ENCODE data around the genes GGTLC3 and CLDN5.

DNA sequence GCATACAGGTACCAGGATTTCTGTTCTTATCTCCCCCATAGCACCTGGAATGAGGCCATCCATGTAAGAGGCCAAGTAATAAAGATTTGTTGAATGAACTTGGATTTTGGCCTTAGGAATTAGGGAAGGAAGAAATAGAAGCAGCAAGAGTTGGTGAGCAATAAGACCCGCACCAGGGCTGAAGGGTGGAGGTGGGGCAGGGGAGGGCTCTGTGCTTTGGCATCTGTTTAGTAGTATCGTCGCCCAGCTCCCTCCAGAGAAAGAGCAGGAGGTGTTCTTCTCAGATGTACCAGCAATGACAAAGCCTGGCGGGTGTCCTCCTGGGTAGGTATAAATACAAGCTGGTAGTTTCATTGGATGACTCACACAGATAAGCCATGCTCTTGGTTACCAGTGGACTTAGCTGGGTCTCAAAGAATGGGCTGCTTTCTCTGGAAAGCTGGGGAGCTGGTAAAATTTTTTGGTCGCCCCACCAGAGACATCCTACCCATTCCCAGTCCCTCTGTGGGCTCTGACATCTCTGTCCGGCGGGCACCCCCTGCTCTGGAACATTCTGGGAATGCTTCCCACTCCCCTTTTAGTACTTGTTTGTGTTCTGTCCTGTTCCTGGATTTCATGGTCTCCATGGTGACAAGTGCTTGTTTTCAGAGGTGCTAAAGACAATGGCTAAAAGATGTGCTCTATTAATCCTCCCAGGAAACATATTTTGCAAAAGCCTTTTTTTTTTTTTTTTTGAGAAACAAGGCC lies 15.4 kb upstream of the TUBA8 start:
- RRBS: no CpG with 5 or more reads among the region's 7 CpGs

GRCh38 chr22:18113614-18113867 lies 2.9 kb downstream of the TUBA8 start:
- RRBS: no CpG with 5 or more reads among the region's 4 CpGs

DNA sequence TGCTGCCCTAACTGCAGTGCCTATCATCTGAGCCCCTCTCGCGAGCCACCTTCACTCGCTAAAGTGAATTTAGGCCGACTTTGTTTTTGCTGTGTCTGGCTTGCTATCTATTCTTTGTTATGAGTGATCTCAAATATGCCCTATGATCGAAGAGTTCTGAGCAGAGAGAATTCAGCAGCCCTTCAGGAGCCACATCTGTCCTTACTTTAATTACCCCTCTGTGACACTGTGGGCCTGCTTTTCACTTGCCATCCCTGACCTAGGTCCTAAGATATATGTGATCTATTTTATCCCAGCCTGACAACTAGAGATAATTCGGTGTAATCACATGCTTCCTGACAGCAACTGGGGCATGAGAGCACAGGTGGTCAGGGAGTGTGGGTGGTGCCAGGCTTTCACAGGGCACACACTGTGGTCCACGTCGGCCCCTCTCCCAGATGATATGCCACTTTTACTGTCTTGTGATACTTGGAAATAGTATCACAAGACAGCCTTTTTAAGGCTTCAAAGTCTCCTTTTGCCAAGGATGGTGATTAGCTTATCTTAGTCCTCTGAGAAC lies 3.8 kb downstream of the TUBA8 start:
- RRBS: no CpG with 5 or more reads among the region's 8 CpGs

- RRBS: no CpG with 5 or more reads among the region's 8 CpGs
Measured at GRCh38 chr22:18115780-18116289, 5.2 kb downstream of the TUBA8 start.

DNA sequence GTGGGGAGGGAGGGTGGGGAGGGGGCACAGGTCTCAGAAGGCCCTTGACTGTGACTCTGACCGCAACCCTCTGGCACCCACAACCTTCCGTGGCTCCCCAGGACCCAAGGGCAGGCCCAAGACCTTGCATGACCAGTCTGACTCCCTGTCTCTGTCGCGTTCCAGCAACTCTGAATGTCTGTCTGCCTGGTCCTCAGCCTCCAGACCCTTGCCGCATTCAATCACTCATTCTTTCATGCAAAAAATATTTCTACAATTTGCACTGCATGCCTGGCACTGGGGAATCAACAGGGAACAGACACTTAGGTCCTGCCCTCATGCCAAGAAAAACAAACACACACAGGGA lies at the start of gene GGTLC3:
GGTLC3 (minus strand) TSS at position 222 of the 346 bp plus-strand sequence.
- RRBS: no CpG with 5 or more reads among the region's 5 CpGs

DNA sequence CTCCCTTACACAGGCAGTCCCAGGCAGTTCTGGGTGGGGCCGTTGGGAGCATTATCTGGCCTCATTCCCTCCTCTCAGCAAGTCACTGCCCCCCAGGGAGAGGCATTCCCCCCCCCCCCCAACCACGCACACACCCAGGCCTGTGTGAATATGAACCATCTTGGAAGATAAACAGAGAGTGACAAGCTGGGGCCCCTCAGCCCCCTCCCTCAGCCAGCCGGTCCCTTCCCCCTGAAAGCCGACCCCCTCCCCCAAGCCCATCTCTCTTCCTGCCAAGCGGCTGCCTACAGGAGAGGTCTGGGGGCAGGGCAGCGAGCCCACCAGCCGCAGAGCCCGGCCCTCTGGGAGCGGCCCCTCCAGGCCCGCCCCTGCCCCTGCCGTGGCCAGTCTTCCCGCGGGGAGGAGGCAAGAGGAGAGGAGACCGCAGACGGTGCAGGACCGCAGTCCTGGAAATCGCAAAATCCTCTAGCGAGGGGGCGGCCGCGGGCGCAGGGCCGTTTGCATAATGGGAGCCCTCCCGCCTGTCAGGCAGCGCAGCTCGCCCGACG lies 34.8 kb downstream of the RIMBP3 start:
- RRBS: no CpG with 5 or more reads among the region's 28 CpGs

- RRBS: no CpG with 5 or more reads among the region's 5 CpGs
Measured at GRCh38 chr22:18938591-18938987, 2.5 kb upstream of the PRODH start.

- RRBS: no CpG with 5 or more reads among the region's 10 CpGs
Measured at GRCh38 chr22:19120693-19121349, 1.4 kb downstream of the DGCR2 start.

DNA sequence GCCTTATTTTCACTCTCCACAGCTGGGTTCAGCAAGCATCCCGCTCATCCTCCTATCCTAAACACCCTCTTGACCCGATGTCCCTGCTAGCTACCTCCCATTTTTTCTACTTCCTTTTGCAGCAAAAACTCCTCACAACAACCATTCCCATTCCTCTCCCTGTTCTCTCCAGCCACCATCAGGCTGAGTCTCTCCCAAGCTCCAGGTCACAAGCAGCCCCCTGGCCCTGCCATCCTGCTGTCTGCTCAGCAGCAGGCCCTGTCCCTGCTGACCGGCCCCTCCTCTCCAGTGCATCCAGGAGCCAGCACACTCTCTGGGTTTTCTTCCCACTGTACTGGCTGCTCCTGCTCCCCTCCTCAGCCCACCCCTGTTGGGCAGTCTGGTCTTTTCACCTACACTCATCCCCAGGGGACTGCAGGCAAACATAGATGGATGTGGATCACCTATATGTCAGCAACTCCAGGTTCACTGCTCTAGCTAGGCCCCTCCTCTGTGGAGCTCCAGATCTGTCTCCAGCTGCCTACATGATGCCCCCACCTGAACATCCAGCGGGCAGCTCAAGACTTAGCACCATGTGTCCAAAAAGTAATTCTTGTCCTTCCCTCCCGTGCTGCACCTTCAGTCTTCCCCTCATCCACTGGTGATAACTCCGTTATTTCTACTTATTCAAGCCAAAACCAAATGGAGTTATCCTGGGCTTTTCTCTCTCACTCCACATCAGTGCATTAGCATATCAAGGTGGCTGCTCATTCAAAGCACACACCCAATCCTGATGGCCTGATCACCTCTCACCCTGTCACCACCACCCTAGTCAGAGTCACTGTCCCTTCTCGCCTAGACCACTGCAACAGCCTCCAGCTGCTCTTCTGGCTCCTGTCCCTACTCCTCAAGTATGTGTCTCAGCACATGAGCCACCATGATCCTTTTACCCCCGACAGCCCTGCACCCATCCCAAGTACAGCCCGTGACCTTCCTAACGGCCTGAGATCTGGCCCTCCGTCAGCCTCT lies 19.3 kb upstream of the SLC25A1 start:
- RRBS: no CpG with 5 or more reads among the region's 11 CpGs

DNA sequence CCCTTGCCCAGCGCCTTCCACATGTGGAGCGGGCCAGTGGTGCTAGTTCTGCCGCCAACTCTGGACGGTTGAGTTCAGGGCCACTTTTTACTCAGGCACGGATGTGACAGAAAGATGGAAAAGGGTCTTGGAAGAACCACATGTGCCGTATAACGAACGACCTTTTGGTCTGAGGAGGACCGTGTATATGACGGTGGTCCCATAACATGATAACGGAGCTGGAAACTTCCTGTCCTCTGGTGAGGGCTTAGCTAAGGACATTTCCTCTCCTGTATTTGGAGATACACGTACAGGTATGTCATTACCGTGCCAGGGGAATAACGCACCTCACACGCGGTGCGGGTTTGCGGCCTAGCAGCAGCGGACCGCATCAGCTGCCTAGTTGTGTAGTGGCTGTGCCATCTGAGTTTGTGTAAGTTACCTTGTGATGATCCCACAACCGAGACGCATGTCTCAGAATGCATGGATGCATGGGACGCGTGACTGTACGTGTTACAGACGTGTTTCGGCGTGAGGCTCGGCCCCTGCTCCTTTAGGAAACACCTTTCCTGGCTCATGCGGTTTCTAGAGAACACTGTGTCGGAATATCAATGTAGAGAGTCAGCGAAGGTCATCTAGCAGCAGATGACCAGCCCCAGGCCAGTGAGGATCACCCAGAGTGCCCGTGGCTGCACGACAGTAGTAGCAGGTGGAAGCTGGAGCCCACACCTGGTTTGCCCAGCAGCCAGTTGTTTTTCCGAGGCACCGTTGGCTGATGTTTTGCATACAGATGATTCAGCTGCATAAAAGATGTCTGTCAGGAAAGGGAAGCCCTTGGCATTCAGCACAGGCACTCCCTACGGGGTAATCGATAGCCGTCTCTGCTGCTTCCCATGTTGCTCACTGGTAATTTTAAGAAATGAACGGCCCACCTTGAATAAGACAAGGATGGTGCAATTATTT lies 790 bp upstream of the CLTCL1 start:
- RRBS: no CpG with 5 or more reads among the region's 40 CpGs

- RRBS: under 1% methylated on average over 33 of the region's 52 CpGs
Measured at GRCh38 chr22:19430975-19431562, 464 bp downstream of the HIRA start.

DNA sequence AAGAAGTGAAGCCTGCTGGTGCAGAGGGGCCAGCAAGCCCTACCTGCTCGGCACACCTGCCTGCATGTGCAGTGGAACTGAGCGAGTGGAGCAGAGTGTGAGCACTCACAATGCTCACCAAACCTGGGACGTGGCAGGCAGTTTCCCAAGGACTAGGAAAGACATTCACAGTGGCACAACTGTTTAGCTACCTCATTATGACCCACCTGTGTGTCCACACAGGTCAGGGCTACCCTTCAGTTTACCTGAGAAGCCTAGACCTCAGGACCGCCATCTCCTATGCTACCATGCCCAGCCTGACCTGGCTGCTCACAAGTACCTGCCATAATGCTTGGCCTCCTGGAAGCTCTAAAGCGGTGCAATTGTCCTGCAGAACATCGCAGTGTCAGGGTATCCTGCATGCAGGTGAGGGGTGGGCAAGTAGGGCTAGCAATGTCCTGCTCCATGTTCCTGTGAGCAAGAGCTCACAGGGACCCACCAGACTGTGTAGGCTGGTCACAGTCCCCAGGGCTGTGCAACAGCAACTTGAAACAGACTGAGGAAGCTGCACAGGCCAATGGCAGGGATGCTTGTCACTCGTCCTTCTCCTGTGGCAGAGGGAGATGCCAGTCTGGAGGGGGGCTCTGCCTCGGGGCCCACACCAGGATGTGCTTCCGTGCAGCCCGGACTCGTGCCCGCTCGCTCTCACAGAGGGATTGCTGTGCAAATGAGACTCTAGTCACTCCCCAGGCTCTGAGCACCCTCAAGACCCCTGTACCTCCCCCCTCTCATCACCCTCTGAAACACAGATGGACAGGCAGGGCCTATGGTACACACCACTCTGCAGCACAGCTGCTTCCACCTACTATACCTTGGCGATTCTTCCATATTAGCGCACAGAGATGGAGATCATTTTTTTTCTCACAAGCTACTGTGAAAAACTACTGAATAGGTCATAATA lies 3.5 kb downstream of the C22orf39 start:
- RRBS: no CpG with 5 or more reads among the region's 15 CpGs

DNA sequence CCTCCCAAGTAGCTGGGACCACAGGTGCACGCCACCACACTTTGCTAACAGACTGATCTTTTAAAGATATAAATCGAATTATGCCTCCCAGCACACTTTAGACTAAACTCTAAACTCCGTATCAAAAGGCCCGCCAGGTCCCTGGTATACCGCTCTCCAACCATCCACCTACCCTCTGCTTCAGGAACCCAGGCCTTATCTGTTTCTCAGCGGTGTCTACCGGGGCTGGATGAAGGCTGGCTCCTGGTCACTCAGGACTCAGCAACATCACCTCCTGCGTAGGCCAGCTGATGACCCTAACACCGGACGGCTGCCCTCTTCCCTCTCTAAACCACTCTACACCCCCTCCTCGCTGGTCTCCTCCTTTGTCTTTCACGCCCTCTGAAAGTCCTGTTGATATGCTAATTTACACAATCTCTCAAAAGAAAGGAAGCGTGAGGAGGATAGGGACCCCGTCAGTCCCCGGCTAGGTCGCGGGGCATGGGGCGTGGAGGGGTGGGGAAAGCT lies 636 bp downstream of the C22orf39 start:
- RRBS: 4% methylated on average over 7 of the region's 18 CpGs

- RRBS: no CpG with 5 or more reads among the region's 14 CpGs
Measured at GRCh38 chr22:19521735-19522763, 2.2 kb downstream of the CLDN5 start.

DNA sequence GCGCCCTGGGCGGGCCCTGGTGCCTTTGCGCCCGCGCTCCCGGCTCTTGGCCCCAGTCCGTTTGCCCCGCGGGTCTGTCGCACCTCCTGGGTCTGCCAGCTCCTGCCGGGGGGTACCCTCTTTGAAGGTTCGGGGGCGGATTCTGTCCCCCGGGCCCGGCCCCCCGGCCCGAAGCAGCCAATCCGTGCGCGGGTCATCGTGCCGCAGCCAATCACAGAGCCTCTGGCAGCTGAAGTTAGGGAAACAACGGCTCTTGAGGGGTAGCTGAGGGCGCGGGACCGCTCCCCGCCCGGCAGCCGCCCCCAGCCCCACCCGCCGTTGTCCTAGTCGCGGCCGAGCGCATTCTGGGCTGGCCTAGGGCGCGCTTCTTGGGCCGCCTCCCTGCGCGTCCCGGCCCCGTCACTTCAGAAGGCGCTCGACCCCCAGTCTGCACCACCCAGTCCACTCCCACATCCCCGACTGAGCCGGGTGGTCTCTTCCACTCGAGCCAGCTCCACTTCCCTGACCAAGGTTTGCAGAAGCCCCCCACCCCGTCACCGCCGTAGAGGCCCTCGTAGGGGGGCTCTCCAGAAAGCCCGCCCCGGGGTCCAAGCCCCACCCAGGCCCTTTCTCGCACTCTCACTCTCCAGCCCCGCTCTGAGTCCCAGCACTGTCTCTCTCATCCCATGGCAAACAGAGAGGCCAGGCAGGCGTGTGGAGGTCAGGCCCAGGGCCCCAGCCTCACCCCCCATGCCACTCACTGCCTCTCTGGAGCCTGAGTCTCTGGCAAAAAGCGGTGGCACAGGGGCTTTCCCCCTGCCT lies at the start of gene CLDN5:
CLDN5 (minus strand) TSS at position 97 of the 801 bp plus-strand sequence.
- RRBS: 7% methylated on average over 27 of the region's 57 CpGs

DNA sequence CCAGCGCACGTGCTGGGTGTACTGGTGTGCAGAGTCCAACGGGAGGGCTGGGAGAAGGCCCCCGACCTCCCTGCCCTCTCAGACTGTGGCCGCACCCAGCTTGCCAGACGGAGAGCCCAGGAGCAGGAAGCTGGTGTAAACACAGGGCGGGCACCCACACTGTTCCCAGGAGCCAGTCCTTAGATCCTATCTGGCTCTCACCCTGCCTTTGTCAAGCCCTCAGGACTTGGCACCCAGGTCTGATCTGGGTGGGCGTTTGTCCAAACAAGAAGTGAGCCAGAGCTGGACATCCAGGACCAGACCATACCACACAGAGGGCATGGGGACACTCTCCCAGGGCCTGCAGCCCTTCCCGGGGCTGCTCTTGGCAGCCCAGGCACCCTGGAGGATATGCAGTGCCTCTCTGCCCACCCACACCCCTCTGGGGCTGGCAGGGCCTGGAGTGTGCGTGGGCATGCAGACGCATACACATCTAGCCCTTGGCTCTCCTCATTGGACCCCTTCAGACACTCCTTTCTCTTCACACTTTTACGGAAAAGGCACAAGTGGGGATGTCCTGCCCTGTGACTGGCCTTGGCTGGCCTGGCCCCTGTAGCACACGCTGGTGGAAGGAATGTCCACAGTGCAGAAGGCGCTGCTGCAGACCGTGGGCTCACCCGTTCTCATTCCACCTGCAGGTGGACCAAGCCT lies 20.0 kb upstream of the CLDN5 start:
- RRBS: no CpG with 5 or more reads among the region's 16 CpGs

DNA sequence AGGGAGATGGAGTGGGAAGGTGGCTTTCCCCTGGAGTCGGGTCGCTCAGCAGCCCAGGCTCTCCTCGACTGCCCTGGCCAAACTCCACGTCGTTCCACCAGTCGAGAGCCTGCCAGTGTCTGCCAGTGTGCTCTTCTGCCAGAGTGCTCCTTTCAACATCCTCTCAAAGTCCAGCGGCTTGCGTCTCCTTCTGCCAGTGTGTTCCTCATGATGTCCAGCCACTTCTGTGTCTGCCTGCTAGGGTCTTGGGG lies 62.6 kb upstream of the CLDN5 start:
- RRBS: no CpG with 5 or more reads among the region's 8 CpGs

DNA sequence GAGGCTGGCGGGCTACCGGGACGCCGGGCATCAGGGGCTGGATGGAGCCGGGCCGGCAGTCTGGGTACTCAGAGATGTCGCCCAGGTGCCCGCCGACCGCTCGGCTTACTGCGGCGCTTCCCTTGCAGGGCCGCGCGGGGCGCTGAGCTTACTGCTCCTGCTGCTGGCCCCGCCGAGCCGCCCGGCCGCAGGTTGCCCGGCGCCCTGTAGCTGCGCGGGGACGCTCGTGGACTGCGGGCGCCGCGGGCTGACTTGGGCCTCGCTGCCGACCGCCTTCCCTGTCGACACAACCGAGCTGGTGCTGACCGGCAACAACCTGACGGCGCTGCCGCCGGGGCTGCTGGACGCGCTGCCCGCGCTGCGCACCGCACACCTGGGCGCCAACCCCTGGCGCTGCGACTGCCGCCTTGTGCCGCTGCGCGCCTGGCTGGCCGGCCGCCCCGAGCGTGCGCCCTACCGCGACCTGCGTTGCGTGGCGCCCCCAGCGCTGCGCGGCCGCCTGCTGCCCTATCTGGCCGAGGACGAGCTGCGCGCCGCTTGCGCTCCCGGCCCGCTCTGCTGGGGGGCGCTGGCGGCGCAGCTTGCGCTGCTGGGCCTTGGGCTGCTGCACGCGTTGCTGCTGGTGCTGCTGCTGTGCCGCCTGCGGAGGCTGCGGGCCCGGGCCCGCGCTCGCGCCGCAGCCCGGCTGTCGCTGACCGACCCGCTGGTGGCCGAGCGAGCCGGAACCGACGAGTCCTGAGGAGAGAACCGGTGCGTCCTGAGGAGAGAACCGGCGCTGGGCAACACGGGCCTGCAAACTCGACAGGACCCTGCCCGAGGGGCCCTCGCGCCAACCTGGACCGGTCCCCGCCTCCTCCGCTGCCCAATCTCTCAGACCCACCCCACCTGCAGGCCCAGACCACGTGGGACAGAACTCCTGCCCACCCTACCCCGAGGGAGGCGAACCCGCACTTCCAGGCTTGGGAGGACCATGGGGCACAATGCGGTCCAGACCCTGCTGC lies 687 bp downstream of the GP1BB start:
- RRBS: 96% methylated on average over 17 of the region's 118 CpGs

DNA sequence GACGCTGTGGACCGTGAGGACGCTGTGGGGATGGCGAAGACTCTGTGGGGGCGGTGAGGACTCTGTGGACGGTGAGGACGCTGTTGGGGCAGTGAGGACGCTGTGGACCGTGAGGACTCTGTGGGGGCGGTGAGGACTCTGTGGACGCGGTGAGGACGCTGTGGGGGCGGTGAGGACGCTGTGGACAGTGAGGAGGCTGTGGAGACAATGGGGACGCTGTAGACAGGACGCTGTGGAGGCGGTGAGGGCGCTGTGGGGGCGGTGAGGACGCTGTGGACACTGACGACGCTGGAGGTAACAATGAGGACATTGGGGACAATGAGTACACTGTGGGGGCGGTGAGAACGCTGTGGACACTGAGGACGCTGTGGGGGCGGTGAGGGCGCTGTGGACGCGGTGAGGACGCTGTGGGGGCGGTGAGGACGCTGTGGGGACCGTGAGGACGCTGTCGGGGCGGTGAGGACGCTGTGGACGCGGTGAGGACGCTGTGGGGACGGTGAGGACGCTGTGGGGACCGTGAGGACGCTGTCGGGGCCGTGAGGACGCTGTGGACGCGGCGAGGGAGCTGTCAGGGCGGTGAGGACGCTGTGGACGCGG lies 2.1 kb downstream of the GP1BB start:
- RRBS: no CpG with 5 or more reads among the region's 55 CpGs

DNA sequence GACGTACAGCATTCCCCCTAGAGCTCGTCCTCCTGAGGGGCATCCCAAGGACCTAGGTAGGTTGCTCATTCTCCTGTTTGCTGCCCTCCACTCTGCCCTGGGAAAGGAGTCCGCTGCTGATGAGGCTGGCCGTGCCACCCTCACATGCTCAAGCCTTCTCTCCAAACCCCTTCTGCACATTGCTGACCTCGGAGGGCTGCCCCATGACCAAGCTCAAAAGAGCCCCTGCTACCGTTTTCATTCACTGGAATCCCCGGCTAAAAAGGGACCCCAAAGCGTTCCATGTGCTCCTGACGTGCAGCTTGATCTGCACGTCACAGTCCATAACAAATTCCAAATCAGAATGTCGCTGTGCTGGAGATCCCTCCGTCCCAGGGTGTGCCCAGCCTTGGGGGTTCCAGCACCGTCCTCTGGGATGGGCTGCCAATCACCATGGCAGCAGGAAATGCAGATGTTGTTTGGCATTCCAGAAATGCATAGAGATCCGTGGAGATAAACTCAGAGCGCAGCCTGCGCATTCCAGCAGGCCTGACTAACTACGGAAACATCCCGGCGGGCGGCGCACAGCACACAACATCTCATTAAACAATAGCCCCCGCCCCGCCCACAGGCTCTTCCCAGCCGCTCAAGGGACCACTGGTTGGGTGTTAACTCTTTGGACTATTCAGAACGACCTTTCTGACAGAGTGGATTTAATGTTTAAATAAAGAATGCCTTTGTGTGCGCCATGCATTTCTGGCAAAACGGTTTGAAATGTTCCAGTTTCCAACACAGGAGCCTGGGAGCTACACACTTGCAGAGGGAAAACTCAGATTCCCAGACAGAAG lies 26.4 kb upstream of the GNB1L start:
- RRBS: no CpG with 5 or more reads among the region's 27 CpGs